ENCODE results near the gene VPREB3.

DNA sequence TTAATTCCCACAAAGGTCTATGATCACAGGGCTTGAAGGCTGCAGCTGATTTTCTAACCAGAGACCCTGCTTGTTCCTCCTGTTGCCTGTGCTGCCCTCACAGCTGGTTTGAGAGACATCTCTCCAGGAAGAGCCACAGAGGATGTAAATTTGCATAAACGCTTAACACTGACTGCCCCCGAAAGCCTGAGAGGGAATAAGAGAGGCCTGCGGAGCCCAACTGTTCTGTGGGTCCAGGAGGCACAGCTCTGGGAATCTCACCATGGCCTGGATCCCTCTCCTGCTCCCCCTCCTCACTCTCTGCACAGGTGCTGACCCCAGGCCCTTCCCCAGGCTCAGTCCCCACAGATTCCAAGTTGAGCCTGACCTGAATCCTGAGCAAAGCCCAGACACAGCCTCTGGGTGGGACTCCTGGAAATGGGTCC lies 102.8 kb downstream of the GGTLC2 start:
- PRO-cap, result no peak

DNA sequence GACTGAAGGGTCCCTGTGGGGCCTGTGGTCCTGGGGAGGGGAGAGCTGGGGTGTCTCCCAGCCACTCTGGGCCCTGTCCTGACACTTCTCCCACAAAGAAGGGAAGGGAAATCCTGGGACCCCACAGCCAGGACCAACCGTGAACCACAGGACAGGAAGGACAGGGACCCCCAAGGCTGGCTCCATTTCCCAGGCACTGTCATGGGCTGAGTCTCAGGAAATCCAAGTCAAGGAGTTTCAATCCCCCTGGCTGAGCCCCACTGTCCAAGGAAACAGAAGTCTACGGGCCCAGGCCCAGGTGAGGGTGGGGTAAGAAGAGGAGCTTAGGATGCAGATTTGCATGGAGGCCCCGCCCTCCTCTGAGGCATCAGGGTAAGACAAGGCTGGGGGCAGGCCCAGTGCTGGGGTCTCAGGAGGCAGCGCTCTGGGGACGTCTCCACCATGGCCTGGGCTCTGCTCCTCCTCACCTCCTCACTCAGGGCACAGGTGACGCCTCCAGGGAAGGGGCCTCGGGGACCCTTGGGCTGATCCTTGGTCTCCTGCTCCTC lies 31.4 kb upstream of the IGLL5 start:
- PRO-cap, result no peak

GRCh38 chr22:22884877-22886015 lies 2.4 kb upstream of the IGLL5 start:
- PRO-cap, result no peak

- PRO-cap, result no peak
These were observed 54.1 kb upstream of the GNAZ start for GRCh38 chr22:23016283-23016620.

GRCh38 chr22:23067789-23068049 lies 2.6 kb upstream of the GNAZ start:
- PRO-cap, result no peak

DNA sequence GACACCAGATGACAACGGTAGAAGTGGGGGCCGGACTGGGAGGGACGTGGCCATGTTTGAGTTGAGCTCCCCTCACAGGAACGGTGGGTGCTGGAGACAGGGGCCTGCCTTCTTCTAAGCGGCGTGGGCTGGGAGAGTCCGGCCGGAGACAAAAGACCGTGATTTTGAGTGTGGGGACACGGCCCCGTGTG lies 203 bp downstream of the RSPH14 start:
- PRO-cap, result no peak

GRCh38 chr22:23179215-23179815 lies 994 bp upstream of the BCR start:
- PRO-cap, result no peak

DNA sequence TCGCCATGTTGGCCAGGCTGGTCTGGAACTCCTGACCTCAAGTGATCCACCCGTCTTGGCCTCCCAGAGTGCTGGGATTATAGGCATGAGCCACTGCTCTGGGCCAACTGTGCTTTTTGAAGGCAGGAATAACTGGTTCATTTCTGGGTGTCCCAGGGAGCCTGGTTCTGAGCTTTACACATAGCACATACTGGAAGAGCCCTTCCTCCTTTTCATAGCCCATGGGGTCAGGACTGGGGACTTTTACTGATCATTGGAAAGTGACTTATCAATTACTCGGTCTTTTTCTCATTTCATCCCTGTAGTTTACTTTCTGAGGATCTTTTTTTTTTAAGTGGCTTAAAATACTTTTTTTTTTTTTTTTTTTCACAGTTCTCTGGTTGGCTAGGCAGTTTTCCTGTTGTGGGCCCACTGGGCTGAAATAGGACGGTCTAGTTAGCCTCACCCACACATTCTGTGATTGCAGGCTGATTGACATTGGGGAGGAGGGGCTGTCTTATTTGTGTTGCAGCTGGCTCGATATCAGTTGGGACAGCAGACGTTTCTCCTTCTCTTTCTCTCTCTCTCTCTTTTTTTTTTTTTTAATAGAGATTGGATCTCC lies 6.7 kb downstream of the BCR start:
- PRO-cap, result no peak

DNA sequence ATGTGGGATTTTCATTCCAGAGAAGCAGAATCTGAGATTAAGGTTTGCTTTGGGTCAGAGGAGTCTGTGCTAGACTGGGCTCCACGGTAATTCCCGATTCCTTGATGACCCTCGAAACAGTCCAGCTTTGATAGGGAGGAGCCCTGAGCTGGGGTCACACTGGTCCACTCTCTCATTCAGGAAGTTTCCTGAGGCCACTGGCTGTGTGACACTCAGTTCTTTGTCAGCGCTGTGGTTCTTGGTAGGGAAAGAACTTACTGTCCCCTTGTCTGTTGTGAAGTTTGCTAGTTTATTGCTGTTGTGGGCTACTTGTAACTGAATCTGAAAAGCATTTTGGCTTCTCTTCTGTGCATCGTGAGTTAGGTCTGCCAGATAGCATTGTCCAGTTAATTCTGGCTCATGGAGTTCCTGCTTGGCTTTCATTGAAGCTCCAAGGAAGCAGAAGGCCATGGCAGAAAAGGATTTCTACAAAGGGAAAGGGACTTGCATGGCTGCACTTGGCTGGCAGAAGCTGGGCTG lies 23.2 kb downstream of the BCR start:
- PRO-cap, result no peak

DNA sequence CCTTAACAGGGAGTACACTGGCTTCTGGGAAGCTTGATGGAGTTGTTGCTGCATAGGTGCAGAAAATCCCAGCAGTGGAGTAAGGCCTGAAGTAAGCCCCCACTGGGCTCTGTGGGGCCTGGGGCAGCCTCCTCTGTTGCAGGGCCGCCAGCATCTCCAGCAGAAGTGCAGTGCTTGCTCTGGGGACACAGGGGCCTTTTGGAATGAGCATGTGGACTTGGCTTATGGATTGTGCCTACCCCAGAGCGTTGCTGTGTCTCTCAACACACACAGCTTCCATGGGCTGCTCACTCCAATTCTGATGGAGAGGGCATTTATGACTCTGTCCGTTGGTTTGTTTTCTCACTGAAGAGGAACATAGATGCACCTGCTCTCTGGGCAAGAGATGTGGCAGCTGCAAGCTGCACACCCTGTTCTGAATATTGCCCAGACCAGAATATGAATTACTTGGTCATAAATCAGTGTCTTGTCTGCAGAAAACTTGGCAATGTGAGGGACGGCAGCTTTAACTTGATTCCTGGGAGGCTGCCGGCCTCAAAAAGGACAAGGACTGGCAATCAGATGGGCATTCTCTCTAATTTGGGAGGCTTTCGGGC lies 32.2 kb downstream of the BCR start:
- PRO-cap, result no peak

DNA sequence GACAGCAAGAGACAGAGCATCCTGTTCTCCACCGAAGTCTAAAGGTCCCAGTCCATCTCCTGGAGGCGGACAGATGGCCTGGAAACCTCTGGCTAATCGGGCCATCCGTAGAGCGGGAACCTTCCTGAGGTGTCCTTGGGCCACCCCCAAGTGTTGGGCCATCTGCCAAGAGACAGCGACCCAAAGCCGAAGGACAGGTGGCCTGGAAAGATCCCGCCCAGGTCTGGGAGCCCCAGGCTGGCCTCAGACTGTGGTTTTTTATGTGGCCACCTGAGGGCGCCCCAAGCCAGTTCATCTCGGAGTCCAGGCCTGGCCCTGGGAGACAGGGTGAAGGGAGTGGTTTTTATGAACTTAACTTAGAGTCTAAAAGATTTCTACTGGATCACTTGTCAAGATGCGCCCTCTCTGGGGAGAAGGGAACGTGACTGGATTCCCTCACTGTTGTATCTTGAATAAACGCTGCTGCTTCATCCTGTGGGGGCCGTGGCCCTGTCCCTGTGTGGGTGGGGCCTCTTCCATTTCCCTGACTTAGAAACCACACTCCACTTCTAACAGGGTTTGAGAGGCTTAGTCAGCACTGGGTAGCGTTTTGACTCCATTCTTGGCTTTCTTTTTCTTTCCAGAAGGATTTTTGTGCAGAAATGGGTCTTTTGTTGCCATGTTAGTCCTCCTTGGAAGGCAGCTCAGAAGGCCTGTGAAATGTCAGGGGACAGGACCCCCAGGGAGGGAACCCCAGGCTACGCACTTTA lies 135.3 kb downstream of the BCR start:
- PRO-cap, result no peak

GRCh38 chr22:23383244-23384503 lies 196.4 kb downstream of the IGLL1 start:
- PRO-cap, result no peak

DNA sequence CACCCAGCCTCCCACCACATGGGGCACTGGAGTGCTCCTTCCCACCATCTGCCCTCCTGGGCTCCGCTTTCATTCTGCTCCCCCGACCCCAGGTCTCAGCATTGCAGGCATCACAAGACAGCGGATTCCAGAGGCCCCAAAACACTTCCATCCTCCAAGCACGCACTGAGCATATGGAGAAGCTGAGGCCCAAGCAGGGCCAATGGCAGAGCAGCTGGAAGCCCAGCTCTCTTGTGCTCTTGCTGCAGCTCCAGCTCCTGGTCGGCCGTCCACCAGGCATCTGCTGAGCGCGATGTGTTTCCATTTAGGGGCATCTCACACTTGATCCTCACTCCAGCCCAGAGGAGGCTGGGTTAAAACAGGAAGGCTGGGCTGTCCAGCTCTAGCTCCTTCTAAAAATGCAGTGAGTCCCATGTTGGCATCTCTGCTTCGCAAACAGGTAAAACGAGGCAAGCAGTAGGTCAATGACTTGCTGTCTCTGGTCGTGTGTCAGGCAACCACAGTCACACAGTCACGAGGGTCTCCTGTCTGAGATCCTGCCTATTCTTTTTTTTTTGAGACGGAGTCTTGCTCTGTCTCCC lies 65.4 kb downstream of the IGLL1 start:
- PRO-cap, result no peak

DNA sequence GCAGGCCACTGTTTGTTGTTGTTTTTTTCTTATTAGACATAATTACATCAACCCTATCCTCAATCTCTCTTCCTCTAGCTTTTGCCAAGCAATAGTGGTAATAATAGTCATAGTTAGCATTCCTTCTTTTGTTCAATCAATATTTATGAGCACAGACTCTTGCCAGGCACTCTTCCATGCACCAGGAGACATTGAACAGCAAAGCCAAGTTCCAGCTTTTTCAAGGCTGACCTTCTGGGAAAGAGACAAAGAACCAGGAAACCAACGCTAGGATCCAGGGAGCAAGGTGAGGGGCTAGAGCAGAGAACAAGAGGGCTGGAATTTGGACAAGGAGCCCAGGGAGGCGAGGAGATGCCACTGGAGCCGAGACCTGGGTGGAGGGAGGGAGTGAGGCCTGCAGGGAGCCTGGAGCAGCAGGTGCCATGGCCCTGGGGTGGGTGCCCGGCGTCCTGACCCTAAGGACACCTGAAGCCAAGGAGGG lies 52.8 kb downstream of the IGLL1 start:
- PRO-cap, result no peak

DNA sequence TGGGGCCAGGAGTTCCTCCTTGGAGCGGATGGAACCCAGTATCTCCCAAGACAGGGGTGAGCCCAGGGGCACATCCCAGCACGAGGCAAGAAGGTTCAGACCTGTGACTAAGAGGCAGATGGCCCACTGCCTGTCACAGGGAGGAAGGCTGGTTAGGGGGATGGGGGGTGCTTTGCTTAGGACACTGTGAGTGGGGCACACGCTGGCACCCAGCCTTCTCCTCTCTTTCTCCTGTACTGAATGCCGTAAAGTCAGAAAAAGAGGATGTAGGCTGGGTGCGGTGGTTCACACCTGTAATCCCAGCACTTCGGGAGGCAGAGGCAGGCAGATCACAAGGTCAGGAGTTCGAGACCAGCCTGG lies 24.5 kb downstream of the RGL4 start:
- PRO-cap, result no peak

DNA sequence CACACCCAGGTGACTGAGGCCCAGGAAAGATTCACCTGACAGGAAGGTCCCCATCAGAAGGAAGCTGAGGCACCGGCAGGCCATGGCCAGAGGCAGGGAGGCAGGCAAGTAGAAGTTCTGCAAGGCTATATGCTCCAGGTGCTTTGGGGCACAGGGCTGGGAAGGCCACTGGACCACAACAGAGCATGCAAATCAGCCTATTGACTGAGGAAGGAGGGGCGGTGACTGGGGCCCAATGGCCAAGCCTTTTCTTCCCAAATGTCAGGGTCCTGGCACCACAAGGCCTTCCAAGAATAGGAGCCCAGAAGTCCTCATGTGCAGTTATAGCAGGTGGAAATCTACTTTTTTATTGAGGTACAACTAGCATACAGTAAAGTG lies at the start of gene VPREB3:
Gene VPREB3, minus strand, starts transcription at position 146 of the 378 bp plus-strand sequence.
- PRO-cap, result no peak

DNA sequence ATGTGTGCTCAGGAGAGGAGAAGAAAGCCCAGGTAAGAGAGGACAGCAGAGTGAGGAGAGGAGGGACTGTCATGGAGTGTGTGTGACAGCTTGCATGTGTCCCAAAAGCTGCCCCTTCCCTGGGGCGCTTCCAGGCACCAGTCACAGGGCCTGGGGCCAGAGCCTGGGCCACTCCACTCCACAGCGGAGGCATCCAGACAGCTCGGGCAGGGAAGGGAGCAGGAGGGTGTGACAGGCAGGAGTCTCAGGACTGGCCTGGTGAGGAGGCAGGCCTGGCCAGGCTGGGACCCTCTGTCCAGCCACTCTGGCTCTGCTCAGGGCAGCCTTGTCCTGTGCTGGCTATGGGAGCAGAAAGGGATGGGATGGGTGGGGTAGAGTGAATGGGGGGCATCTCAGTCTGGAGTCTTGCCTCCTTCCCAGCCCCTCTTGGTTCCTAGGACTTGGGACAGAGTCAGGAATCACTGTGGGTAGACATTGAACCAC lies 1.0 kb downstream of the MMP11 start:
- PRO-cap, result no peak

GRCh38 chr22:23800327-23800715 lies 13.6 kb downstream of the SMARCB1 start:
- PRO-cap, result no peak

DNA sequence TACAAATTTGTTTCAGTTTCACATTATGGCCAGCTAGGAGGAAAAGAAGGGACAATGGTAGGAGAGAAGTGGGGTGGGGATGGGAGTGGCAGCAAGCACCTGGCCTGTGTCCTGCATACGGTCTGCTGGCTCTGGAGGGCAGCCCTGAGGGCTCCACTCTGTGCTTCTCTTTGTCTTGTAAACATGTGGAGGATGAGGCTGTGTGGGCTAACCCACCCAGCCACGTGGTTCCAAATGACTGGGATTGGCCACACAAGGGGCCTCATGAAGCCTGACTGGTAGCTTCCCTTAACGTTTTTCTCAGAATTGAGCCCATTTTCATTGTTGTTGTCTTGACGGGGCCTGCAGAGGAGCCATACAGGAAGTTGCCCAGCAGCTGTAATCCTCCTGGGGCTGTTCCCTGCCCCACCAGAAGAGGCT lies 18.1 kb downstream of the DERL3 start:
- PRO-cap, result no peak

- PRO-cap, result no peak
These were observed 10.0 kb downstream of the DERL3 start for GRCh38 chr22:23828667-23829332.

Data from Metastatic Pancreatic Carcinoma in the Ovary (tissue), 1 donor.